AG09319 (cell line): ENCODE measurements around the genes DNAI2, GPRC5C and FADS6.

- RRBS = no CpG with 5 or more reads among the region's 8 CpGs
Observed at GRCh38 chr17:73546844-73547394, 97.3 kb downstream of the SDK2 start.

DNA sequence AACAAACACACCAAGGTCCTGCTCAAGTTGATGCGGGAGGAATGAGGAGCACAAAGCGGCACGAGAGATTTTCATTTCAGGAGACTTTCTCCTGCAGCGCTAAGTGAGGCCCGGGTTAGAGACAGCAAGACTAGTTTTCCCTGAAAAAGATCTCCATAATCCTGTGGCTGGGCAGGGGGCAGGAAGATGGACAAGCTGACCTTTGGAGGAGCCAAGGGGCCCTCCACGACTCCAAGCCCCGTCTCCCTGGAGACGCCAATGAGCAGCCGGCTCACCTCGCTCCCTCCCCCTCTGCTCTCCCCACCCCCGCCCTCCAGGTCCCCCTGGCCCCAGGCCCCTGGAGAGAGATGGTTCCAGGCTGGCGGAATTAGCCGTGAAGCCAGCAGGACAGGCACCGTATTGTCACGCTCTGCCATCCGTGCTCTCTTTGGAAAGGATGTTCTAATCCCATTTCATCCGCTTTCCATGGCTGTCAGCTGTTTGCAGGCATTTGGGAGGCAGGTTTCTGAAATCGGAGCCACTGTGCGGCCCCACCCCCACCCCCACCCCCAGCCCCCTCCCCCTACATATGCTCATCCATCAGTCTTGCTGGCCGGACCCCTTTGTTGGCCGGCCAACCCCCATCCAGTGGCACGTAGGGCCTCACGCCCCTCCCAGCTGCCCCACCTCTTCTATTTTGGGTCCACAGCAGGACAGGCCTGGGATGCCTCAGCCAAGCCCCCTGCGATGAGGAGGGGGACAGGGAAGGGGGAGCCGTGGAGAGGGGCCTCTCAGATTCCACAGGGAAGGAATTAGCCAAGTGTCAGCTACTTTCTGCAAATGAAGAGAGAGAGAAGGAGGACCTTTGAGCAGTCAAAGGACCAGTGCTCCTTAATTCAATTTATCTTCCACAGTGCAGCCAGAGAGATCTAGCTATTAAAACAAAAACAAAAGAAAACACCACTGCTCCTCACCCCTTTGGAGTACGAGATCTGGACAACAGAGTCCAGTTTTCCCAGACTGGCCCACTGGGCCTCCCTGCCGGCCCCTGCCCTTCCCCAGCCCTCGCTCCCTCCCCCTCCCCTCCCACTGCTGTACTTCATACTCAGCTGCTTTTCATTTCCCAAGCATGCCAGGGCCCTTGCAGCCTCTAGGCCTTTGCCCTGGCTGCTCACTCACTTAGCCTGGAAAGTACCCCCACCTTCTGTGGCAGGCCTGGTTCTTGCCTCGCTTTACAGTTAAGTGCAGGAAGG, 30.8 kb downstream of the SDK2 start:
- RRBS = no CpG with 5 or more reads among the region's 29 CpGs

GRCh38 chr17:73642779-73643494, 1.3 kb downstream of the SDK2 start:
- RRBS = no CpG with 5 or more reads among the region's 49 CpGs

GRCh38 chr17:73795671-73796203, 151.5 kb upstream of the SDK2 start:
- RRBS = no CpG with 5 or more reads among the region's 2 CpGs

DNA sequence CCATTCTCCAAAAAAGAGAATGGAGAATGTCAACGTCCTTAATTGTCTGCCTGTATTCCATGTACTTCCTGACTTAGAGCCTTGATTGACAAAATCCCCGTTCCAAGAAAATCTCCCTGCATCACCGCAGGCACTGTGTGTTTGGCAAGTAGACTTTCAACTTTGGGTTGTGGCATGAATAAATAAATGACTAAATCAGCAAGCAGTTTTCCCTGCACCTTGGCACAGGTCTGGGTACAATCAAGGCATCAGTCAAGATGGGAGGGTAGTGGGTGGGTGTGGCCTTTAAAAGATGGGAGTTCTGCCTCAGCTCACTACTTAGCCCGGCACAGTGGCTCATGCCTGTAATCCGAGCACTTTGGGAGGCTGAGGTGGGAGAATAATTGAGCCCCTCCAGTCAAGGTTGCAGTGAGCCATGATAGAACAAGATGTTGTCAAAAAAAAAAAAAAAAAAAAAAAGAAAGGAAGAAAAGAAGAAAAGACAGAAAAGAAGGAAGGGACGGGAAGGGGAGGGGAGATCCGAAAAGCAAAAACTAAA, 248.4 kb upstream of the RPL38 start:
- RRBS = no CpG with 5 or more reads among the region's 7 CpGs

- RRBS = no CpG with 5 or more reads among the region's 7 CpGs
Observed at GRCh38 chr17:73957055-73957457, 246.4 kb upstream of the RPL38 start.

- RRBS = no CpG with 5 or more reads among the region's 10 CpGs
Observed at GRCh38 chr17:74055383-74056048, 148.0 kb upstream of the RPL38 start.

DNA sequence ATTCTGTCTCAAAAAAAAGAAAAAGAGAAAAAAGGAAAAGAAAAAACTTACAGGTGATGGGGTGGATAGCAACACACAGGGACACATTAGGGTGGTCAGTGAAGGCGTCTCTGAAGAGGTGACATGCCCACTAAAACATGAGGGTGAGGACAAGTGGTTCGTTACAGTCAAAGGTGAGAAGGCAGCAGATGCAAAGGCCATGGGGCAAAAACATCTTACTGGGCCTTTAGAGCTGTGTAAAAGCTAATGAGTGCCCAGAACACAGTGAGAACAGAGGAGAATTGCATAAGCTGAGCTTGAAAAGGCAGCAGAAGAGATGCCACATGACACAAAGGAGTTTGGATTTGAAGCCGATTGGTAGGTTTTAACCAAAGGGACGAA, 48.5 kb upstream of the RPL38 start:
- RRBS = no CpG with 5 or more reads among the region's 4 CpGs

DNA sequence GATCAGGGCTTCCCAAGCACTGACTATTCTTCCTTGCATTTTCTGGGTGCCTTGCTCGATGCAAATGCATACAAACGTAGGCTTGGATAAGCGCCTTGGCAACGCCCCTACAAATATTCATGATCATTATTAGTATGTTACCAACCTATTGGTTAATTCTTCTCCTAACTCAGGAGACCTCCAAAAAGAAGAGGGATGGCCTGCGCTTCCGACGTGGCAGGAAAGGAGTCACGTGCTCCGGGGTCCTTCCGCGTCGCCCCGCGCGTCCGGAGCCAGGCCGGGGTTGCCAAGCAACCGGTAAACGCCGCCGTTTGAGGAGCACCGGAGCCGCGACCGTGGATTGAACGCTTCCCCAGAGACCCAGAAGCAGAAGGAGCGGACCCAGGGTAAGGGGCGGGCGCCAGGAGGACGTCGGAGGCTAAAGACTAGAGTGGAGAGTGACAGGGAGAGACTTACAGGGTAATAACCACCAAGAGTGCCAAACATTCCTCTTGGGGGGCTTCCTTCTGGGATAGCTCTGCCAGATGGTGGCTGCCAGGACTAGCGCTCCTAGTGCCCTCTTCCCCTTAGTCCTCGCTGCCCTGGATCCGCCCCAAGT, at the start of gene DNAI2:
Gene DNAI2, plus strand, starts transcription at position 275 of the 598 bp plus-strand sequence.
- RRBS = no CpG with 5 or more reads among the region's 34 CpGs

DNA sequence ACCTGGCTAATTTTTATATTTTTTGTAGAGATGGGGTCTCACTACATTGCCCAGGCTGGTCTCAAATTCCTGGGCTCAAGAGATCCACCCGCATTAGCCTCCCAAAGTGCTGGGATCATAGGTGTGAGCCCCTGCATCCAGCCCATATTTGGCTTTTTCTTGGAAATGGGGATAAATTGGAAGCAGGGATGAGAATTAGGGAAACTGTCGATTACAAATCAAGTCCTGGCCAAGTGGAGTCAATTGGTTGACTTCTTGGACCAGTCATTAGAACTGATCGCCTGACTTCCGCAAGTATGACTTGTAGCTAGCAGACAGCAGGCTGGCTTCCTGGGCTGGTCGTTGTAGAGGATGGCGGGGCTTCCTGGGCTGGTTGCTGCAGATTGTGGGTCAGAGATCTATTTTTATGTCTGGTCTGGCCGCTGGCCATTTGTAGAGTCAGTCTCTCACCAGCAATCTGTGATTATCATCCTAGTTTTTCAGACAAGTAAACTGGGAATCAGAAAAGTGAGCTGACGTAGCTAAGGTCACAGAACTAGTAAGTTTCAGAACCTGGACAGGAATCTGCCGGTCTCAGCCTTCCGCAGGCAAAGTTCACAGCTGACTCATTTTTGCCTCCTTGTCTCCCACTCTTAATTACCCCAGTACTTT, 19.0 kb downstream of the GPR142 start:
- RRBS = no CpG with 5 or more reads among the region's 10 CpGs

DNA sequence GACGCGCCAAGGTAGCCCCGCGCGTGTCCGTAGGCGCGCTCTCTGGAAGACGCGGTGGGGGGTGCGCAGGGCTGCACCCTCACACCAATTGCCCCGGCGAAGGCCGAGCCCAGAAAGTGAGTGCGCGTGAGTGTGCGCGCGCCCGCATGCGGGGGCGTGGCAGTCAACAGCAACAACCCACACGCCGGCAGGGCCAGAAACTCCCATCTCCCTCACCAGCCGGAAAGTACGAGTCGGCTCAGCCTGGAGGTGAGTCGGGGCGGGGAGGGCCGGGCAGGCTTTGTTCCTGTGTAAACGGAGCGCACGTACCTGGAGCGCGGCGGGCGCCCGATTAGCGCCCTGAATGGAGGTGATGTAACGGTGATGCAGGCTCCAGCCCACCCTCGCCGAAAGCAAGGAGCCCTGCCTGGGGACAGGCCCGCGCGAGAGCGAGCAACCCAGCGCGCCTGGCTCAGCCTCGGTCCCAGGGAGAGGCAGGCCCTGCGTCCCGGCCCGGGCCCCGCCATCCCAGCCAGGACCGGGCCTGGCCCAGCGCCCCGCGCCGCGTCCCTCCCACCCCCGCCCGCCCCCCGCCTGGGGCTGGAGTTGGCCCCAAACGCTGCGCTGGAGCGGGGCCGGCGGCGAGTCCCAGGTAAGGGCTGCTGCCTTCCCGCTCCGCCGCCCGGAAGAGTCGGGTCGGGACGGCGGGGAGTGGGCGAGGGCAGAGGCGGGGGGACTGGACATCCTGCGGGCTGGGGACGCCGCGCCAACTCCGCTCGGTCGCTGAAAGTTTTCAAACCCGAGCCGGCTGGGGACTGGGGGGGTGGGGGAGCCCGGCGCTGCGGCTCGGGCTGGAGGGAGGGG, at the start of gene GPRC5C:
Gene GPRC5C, plus strand, starts transcription at position 196 of the 843 bp plus-strand sequence.
- RRBS = 3% methylated on average over 27 of the region's 91 CpGs

GRCh38 chr17:74449559-74450182, 16.8 kb upstream of the CD300A start:
- RRBS = no CpG with 5 or more reads among the region's 9 CpGs

DNA sequence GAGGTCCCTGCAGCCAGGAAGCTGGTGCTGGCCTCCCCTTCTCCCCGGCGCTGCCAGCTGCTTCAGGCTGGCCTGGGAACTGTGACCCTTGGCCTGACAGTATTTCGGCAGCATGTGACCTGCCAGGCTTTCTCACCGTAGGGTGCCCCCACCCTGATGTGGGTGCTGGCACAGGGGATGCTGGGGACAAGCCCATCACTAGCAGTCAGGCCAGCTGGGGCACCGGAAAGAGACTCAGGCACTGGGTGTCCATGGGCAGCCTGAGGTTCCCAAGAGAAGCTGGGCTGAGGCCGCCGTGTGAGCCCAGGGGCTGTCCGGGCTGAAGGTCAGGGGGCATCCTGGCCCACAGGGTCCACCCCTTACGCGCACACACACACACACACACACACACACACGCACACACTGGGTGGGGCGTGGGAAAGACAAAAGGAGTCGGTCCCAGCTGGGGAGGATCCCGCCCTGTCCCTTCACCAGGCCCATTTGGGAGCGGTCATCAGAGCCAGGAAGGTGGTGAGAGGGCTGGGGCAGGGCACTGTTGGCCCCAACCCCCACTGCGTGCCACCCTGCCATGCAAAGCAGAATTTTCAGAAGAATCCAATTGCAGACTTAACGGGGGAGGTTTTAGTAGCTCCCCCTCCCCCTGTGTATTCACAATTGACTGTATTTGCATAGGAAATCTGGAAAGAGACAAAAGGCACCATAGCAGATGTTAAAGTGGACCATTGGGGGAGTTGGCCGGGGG, 11.5 kb upstream of the CD300A start:
- RRBS = 82% methylated on average over 4 of the region's 18 CpGs

- RRBS = no CpG with 5 or more reads among the region's 5 CpGs
Observed at GRCh38 chr17:74677470-74677929, 35.2 kb downstream of the CD300LF start.

DNA sequence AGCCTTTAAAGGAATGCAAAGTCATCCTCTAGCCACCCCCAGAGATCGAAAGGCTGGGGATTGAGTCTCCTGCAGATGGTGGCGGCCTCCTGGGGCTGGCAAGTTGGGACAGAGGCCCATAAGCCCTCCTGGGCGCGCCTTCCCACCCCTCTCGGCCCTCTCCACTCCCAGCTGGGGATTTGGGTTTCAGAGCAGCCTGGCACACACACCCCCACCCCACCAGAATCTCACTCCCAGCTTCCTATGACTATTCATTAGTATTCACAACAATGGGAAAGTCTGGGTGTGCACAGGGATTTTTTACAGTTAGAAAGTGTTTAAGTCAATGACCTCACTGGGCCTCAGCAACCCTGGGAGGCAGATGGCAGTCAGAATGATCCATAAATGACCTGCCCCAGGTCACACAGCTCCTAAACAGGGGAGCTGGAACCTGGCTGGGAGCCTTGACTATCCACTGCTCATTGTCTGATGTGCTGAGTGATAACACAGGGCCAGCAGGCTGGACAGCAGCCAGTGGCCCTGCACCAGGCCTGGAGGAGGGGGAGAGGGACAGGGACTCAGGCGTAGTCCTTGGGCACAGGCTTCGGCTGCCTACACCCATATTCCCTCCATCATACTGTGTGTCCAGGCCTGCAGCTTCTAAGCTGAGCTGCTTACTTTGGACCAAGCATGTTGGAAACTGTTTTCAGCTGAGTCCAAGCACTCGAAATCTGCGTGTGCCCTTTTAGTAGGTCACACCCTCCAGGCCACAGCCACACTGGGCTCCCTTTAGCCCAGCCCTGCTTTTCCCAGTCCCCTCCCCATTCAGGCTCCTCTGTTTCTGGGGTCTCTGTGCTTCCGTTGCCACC, 12.2 kb downstream of the NHERF1 start:
- RRBS = no CpG with 5 or more reads among the region's 10 CpGs

- RRBS = no CpG with 5 or more reads among the region's 5 CpGs
Observed at GRCh38 chr17:74778032-74778584, 1.8 kb downstream of the TMEM104 start.

GRCh38 chr17:74786053-74786886, 10.0 kb downstream of the TMEM104 start:
- RRBS = 97% methylated on average over 4 of the region's 19 CpGs

DNA sequence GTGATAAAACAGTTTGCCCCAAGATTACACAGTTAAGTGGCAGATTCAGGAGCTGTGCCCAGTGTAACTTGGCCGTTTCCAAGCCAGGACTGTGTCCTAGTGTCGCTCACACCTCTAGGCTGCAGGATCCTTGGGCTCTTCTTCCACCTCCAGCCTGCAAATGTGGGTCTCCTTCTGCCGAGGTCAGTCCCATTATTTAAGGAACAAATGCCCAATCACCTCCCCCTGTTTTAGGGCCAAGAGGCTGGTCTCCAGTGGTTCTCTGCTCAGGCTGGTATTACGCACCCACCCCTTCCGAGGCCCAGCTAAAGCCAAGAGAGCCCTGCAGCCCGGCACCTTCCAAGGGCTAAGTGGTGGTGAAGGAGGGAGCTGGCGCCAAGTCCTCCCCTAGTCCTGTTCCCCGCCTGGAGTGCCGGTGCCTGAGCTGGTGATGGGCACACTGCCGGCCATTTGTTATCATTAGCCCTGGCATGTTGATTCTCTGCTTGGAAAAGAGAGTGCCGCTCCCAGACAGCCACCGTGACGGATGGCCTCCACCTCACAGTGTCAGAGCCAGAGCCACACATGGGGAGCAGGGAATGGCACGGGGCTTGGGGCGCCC, 32.0 kb downstream of the GRIN2C start:
- RRBS = 95% methylated on average over 3 of the region's 15 CpGs

DNA sequence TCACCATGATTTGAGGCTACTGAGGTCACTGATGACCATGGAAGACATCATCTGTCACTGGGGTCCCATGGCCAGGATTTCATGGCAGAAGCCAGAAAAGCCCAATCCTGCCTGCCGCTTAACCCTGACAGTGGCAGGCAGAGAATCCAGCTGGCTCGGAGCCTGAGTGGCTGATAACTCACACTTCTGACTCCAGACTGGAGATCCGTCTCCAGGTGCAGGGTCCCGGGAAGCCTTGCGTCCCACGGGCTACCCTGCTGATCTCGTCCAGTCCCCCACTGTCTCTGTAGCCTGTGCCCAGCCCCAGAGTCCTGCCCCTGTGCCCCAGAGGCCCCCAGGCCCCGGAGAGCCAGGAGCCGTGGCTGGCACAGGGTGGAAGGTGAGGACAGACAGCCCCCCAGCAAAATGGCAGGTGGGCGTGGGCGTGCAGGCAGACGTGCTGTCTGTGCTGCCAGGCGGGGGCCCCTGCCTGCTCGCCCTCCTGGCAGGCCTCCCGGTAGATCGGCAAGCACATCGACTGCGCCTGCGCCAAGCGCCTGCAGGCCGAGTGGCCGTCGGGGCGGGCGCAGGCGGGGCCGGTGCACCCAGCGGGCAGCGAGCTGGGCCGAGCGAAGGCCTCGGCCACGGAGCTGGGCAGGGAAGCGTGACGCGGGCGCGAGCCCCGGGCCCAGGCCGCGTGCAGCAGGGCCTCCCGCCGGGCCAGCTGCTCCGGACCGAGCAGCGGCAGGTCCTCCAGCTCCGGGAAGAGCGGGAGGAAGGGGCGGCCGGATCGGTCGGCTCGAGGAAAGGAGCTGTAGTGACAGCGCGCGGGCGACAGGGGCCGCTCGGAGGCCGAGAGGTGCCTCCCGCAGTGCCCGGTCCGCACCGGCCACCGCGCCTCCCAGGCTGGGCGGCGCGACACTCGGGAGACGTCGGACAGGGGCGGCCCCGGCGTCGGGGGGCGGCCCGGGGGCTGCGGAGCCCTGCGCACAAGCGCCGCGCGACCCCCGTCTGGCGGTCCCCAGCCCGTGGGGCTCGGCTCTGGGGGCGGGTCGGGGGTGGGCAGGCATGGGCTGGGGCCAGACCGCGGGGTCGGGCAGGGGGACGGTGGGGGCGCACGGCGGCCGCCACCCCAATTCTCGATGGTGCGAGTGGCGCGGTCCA, 17.1 kb downstream of the GRIN2C start:
- RRBS = 4% methylated on average over 42 of the region's 102 CpGs

DNA sequence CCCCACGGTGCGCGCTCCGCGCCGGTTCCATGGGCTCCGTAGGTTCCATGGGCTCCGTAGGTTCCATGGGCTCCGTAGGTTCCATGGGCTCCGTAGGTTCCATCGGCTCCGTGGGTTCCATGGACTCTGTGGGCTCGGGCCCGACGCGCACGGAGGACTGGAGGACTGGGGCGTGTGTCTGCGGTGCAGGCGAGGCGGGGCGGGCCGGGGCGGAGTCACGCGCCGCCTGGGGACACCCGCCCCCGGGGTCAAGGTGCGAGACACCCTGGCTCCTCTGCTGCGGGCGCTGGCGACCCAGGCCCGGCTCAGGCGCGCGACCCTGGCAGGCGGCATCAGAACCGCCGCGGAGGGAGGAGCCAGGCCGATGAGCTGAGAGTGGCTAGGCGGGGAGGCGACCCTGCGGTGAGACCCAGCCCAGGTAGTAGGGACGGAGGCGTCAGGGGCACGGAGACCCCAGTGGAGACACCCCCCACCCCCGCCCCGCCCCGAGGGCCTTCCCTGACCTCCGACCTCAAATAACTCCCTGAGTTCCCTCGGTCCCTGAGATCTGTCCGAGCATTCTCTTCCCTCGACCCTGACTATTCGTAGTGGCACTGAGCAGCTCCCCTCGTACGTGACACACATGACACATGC, at the start of gene FADS6:
Gene FADS6, minus strand, starts transcription at position 159 of the 633 bp plus-strand sequence.
- RRBS = 2% methylated on average over 12 of the region's 58 CpGs